ENCODE measurements around a stretch of chr12.

- PRO-cap = no peak
- RAMPAGE, long total RNA, 4 experiments = start-site peak on the plus strand in 1 of 4 experiments, at chr12:28450159-28450406 at its widest, 13 reads per replicate
These were observed 259.9 kb downstream of the CCDC91 start for GRCh38 chr12:28450082-28450638.

DNA sequence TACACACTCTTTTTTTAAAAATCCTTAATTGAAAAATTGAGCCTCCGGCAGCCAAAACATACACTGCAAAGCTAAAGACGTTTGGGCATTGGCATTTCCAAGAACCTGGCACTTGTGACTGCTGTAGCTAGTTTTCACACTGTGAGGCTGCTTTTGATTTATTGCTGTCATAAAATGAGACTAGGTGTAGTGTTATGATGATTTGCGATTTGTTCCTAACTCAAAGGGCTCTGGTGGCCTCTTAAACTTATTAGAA, 377.1 kb upstream of the FAR2 start:
- PRO-cap = no peak
- RAMPAGE, long total RNA, 4 experiments = no peak in any of the 4 experiments

GRCh38 chr12:28794297-28794684, 354.8 kb upstream of the FAR2 start:
- PRO-cap = no peak
- RAMPAGE, long total RNA, 4 experiments = no peak in any of the 4 experiments

DNA sequence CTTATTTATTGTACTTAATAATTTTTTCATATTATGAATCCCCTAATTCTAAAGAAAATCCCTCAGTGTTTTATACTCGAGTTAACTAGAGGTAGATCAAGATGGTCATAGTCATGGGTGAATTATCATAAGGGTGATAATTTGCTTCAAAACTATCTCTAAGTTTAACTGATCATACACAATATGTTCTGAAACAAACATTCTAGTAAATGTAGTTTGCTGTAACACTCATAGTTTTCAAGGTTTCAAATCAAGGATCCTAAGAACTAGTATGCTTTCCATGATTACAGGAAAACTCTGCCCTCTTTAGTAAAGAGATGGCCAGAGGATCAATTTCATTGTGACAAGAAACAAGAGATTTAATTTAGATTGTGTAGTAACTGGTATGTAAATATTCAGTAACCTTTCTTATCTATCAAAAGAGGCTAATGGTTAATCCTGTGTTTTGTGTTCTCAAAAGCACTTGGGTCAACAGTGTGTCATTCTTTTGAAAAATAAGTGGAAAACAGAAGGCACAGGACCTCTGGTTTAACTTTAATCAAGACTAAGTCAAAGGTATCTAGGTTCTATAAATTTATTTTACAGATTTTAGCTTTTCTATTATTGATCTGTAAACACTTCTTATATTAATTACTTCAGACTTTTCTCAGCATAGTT, 56.5 kb upstream of the ERGIC2 start:
- PRO-cap = no peak
- RAMPAGE, long total RNA, 4 experiments = no peak in any of the 4 experiments

- PRO-cap = no peak
- RAMPAGE, long total RNA, 4 experiments = no peak in any of the 4 experiments
These were observed 49.6 kb upstream of the OVCH1 start for GRCh38 chr12:29547175-29547449.

DNA sequence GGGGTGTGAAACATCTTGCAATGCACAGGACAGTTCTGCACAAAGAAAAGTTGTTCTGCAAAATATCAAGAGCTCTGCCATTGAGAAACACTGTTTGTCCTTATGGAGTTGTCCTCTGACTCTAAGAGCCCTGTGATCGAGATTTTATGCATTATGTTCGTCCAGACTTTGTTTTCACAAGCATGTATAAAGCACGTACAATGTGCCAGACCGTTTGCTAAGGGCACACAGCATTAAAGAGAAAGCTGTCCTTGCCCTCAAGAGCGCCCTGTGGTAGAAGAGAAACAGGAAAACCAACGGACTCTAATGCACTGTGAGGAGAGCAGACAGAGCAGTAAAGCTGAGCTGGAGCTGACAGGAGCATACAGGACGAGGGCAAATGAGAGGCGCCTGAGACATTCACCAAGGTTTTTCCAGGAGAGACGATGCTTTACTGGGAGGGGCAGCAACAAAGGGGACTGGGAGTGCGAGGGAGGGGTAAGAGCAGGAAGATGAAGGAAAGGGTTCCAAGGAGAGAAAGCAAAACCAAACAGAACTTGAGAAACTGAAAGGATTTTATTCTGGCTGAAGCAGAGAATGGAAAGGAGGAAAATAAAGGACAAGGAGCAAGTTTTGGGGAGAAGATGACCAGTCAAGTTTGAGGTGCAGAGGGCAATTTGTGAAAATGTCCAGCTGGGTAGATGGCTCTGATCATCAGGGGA, 66.2 kb upstream of the OVCH1 start:
- PRO-cap = no peak
- RAMPAGE, long total RNA, 4 experiments = no peak in any of the 4 experiments

GRCh38 chr12:30822308-30823513, 68.0 kb upstream of the CAPRIN2 start:
- PRO-cap = unidirectional peak, plus-strand start at chr12:30822525
- RAMPAGE, long total RNA, 4 experiments = no peak in any of the 4 experiments

DNA sequence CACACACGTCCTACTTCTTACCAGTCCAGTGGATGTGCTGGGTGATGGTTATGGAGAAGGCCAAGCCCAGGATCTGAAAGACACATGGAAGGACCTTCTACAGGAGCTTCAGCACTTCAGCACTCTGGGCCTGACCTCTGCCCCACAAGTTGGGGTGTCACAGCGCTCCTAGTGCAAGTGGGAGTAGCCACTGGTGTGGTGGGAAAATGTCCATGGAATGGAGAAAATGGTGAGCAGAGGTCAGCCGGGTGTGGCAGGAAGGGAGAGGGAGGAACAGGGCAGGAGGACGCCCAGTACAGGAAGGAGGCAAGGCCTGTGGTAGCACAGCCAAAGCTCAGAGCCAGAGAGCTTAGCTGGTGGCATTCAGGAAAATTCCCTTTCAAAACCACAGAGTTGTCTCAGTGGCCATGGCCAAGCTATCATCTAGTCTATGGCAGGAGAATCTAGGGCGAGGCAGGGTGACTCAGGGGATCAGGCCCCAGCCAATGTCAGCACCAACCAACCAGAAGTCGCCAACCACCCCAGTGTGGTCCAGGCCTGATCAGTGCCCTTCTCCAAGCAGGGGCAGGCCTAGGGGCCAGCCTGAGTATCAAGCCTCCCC, 67.8 kb upstream of the DDX11 start:
- PRO-cap = no peak
- RAMPAGE, long total RNA, 4 experiments = no peak in any of the 4 experiments

- PRO-cap = unidirectional peak, minus-strand start at chr12:31280276
- RAMPAGE, long total RNA, 4 experiments = no peak in any of the 4 experiments
These were observed 45.9 kb downstream of the SINHCAF start for GRCh38 chr12:31280052-31280399.

- PRO-cap = bidirectional peak, plus-strand start at chr12:31323847, minus-strand start at chr12:31323745; bidirectional peak, plus-strand start at chr12:31323978, minus-strand start at chr12:31323893; bidirectional peak, plus-strand start at chr12:31324266, minus-strand start at chr12:31324145; bidirectional peak, plus-strand start at chr12:31324846, minus-strand start at chr12:31324501
- RAMPAGE, long total RNA, 4 experiments = start-site peak on the minus strand in 4 of 4 experiments, at chr12:31324145-31324190 at its widest, 10 to 178 reads per replicate
These were observed 2.1 kb downstream of the SINHCAF start for GRCh38 chr12:31323470-31324531.

DNA sequence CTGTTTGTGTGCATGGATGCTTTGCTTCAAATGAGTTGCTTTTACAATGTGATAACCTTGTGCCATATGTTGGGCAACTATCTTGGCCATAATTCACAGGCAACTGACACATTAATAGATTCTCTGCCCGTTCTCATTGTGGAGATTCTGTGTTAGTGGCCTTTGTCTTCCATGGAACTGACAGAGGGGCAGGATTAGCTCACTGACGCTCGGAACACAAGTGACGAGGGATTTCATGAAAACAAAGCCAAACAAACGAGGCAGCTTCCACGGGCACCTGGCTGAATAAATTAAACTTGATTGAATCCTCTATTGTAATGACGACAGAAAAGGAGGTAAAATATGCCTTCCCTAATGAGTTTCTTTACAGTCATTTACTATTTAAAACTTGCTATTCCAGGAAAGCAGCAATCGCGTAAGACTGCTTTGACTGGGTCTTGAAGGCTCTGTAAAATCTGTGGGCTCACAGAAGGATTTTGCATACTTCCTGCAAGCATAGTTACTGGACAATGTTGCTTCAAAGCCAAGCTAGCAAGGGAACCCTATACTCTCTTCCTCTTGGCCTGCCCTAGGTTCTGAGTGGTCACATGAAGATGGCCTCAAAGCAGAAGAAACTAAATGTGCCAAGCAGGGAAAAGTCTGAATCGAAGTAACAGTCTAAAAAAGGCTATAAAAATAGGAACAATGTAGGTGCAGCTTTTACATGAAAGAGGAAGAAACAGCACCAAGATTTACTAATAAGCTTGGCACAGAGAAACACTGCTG, 28.0 kb upstream of the SINHCAF start:
- PRO-cap = no peak
- RAMPAGE, long total RNA, 4 experiments = no peak in any of the 4 experiments

- PRO-cap = no peak
- RAMPAGE, long total RNA, 4 experiments = start-site peak on the minus strand in 1 of 4 experiments, at chr12:31554234-31554327 at its widest, 7 reads per replicate
These were observed 37.2 kb downstream of the DENND5B start for GRCh38 chr12:31553286-31554517.

DNA sequence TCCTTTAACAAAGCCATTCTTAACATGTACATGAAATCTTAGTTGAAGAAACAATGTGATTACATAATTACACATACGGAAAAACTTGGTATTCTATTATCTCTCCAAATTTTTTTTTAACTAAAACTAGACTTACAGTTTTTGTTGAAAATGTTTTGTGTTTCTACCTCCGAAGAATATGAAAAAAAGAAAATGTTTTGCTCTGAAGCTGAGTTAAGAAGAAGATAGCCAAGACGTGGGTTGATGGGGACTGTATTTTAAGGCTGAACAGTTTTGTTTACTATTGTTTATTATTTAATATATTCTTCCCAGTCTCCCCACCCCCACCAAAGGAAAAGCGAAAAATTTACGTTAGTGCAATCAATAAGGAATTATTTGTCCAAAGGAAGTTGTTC, 1.7 kb downstream of the DENND5B start:
- PRO-cap = no peak
- RAMPAGE, long total RNA, 4 experiments = no peak in any of the 4 experiments

GRCh38 chr12:31598999-31599590, 8.2 kb upstream of the DENND5B start:
- PRO-cap = no peak
- RAMPAGE, long total RNA, 4 experiments = no peak in any of the 4 experiments

GRCh38 chr12:31756796-31757268, 28.0 kb upstream of the AMN1 start:
- PRO-cap = unidirectional peak, minus-strand start at chr12:31756998; unidirectional peak, minus-strand start at chr12:31757089
- RAMPAGE, long total RNA, 4 experiments = no peak in any of the 4 experiments

GRCh38 chr12:31984221-31985182, 25.3 kb downstream of the RESF1 start:
- PRO-cap = no peak
- RAMPAGE, long total RNA, 4 experiments = no peak in any of the 4 experiments

DNA sequence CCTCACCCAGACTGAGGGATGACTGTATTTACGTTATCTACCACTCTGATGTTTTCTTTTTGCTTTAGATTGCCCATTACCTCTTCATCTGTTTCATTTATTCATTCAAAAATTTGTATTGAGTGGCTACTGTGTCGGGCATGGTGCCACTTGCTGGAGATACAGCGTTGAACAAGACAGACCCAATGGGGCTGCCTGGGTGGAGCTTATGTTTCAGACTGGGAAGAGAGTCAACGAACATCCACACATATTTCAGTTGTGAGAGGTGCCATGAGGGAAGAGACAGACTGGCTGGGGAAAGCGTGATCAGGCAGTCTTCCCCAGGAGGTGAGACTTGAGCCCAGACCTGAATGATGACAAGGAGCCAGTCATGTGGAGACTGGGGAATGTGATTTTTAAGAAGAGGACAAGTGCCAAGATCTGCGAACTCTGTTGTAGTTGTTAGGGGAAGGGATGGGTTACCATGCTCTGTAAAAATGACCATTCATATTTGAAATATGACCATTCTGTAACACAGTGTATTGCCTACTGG, 12.1 kb downstream of the BICD1 start:
- PRO-cap = no peak
- RAMPAGE, long total RNA, 4 experiments = no peak in any of the 4 experiments

- PRO-cap = no peak
- RAMPAGE, long total RNA, 4 experiments = no peak in any of the 4 experiments
These were observed 8.6 kb upstream of the FGD4 start for GRCh38 chr12:32390533-32391397.

DNA sequence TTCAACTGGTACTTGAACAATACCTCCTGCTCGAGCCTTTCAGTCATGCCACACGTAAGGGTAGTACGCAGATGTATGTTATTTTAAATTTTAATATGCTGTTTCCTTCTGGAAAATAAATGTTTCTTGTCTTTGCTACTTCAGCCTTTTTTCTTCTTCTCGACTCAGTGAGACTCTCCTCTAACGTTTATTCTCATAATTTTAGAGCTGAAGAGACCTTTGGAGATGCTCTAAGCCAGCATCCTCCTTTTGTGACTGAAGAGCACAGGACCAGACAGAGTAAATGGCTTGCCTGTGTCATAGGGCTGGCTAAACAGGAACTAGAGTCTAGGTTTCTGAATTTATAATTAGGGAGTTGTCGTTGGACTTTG, 98.4 kb downstream of the FGD4 start:
- PRO-cap = no peak
- RAMPAGE, long total RNA, 4 experiments = no peak in any of the 4 experiments

DNA sequence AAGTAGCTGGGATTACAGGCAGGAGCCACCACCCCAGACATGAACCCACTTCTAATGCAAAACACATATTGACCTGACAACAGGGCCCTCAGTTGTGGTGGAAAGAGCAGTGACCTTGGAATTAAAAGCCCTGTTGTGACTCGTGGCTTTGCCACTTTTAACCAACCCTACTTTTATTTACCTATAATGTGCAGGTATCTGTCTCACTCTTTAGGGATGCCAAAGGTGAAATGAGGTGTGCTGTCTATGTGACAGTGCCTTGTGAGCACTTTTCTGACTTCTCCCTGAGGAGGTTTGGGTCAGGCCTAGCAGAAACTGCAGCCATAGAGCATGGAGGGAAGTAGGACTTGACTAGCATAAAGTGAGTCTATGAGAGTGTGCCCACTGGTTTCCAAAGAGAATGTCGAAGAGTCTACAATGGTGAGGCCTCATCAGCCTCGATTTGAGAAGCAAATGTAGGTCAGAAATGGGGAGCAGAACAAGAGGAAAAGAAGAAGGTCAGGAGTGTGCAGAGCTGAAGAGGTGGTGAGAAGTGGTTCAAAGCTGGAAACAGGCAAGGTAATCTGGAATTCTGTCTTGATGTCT, 132.7 kb upstream of the DNM1L start:
- PRO-cap = no peak
- RAMPAGE, long total RNA, 4 experiments = no peak in any of the 4 experiments

All from Peyer's patch (tissue), 4 donors.